HTR-8/SVneo (cell line): Measurements from ENCODE around the genes LRP2, SP5, GORASP2 and TLK1.

DNA sequence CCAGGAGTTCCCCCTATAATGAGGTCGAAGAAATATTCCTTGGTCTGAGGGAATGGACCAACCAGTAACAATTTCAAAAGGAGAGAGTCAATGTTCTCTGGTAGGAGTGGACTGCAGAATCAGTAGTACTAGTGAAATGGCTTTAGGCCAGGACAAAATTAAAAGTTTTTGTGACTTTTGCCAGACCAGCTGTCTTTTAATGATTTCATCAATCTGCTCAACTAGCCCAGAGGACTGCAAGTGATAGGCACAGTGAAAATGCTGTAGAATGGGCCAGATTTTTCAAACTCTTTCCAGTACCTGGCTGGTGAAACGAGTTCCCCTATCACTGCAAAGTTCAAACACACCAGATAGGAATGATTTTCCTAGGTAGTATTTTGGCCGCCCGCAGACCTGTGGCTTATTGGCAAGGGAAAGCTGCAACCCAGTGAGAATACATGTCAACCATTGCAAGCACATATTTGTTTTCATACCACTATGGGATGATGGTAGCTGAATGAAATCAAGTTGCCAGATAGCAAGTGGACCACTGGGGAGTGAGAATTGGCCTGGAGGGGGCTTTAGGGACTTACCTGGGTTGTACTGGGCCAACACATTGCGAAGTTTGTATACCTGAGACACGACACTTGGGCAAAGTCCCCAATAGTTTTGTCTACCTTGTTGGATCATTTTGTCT lies 45.6 kb downstream of the CERS6 start:
- RRBS, result no CpG with 5 or more reads among the region's 6 CpGs

DNA sequence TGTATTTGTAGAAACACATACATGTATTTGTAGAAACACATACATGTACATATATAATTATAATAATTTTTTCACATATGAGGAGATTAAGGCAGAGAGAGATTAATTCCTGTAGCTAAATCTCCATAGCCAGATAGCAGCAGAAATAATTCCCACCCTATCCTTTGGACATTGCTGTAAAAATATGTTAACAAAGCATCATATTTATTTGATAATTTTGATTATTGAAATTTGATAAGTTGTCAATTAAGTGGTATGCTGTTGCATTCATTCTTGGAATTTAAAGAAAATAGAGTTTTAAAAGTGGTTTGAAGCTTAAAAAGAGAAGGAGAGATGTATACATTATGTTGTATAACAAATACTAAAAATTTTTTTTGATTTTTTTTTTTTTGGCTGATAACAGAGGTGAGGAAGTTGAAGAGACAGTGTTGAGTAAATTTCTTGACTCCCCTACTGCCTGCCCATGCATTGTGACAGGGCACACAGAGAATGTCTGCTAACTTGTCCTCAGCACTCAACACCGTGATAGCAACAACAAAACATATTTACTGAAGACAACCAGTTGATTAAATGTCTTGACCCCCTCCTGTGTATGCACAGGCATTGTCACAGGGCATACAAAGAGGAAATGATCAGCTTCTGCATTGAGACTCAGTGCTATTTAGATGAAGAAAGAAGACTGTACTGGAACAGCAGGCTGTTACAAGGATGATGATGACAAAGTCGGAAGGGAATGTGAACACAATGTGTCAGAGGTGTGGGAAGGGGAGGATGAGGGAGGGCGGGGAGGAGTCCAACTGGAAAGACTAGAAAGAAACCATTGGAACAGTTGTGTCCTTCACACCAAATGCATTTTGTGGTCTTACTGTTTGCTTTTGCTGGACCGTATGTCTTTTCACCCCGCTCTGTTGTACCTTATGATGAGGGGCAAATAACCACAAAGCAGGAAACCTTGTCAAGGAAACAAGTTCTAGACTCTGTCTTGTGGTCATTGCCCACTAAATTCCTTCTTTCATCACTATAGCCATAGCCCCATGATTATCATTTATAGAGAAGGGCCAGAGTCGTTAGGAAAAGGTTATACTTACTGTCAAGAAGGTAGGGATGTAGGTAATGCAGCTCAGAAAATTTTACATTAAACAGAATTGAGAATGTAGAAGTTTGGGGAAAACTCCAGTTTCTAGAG lies 89.5 kb downstream of the CERS6 start:
- RRBS, result no CpG with 5 or more reads among the region's 6 CpGs

GRCh38 chr2:169072475-169072909 lies 3.1 kb downstream of the DHRS9 start:
- RRBS, result no CpG with 5 or more reads among the region's 3 CpGs

GRCh38 chr2:169362293-169363022 lies at the start of gene LRP2:
TSS of gene LRP2 (minus strand) at chr2:169362534.
- RRBS, result 9% methylated on average over 13 of the region's 66 CpGs

DNA sequence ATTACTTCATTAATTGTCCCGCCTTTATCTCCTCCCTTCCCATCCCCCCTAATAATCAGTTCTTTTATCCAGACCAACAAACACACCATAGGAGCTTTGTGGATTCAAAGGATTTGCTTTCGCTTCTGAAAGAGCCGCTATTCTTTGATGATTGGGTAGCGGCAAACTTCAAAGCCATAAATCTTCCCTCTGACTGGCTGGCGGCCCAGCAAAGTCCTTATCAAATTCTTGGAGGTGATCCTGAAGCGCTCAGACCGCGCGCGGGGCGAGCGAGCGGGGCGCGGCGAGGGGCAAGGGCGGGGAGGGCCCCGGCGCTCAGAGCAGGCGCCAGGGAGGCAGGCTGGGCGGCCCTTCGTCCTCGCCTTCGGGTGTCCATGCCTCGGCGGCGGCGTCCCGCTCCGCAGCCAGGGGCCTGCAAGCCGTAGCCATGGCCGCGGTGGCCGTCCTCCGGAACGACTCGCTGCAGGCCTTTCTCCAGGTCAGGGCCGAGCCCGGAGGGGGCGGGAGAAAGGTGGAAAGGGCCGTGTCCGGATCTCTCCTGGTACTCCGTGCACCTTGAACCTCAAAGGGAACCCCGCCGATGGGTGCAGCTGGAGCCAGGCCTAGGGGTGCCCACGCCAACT lies at the start of gene SP5:
Gene SP5, plus strand, starts transcription at position 252 of the 623 bp plus-strand sequence.
- RRBS, result 33% methylated on average over 10 of the region's 46 CpGs

DNA sequence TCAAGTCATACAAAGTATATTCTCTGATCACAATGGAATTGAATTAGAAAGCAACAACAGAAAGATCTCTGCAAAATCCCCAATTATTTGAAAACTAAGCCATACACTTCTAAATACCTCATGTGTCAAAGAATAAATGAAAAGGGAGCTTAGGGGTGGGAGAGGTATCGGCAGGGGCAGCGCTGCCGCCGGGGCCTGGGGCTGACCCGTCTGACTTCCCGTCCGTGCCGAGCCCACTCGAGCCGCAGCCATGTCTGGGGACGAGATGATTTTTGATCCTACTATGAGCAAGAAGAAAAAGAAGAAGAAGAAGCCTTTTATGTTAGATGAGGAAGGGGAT lies 18.7 kb upstream of the ERICH2 start:
- RRBS, result no CpG with 5 or more reads among the region's 11 CpGs

- RRBS, result under 1% methylated on average over 59 of the region's 96 CpGs
These were observed at the start of gene GORASP2 for GRCh38 chr2:170928720-170929676. TSS of gene GORASP2 (plus strand) at chr2:170929253.

DNA sequence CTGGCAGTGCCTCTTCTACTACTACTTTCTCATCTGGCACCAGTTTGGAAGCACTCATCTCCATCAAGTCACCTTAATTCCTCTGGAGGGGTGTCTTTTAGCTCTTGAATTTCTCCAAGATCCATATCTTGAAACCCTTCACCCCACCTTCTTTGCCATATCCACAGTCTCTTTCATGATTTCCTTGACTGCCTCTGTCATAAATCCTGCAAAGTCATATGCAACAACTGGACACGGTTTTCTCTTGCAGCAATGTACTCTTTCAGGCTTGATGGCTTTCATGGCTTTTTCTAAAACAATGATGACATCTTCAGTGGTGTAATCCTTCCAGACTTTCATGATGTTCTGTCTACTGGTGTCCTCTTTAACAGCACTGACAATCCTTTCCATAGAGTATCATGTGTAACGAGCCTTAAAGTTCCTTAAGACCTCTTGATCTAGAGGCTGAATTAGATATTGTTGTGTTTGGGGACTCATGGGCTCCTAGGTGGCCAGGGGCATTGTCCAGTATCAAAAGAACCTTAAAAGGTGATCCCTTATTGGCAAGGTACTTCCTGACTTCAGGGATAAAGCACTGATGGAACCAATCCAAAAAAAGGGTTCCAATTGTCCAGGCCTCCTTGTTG lies 71.9 kb downstream of the GORASP2 start:
- RRBS, result no CpG with 5 or more reads among the region's 2 CpGs

DNA sequence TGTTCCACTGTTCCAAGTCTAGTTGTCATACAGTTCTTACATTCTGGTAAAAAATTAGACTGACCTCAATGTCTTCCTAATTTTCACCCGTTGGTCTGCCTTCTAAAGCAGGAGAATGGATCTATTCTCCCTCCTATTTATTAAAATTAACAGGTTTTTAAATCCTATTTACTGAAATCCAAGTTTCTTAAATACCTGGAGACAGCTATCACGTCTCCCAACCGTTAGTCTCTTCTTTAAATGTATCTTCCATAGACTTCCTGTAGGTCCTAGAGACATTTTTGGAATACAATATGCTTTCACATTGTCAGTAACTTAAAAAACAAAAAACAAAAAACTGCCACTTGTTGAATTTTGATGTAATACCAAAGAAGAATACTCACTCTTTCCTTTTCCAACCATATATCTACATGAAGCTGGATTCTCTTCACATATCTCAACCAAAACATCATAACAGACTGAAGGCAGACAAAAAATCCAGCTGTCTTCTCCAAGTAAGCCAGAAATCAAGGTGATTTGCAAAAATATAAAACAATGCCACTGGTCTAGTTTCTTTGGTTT lies 4.8 kb downstream of the TLK1 start:
- RRBS, result no CpG with 5 or more reads among the region's 3 CpGs

DNA sequence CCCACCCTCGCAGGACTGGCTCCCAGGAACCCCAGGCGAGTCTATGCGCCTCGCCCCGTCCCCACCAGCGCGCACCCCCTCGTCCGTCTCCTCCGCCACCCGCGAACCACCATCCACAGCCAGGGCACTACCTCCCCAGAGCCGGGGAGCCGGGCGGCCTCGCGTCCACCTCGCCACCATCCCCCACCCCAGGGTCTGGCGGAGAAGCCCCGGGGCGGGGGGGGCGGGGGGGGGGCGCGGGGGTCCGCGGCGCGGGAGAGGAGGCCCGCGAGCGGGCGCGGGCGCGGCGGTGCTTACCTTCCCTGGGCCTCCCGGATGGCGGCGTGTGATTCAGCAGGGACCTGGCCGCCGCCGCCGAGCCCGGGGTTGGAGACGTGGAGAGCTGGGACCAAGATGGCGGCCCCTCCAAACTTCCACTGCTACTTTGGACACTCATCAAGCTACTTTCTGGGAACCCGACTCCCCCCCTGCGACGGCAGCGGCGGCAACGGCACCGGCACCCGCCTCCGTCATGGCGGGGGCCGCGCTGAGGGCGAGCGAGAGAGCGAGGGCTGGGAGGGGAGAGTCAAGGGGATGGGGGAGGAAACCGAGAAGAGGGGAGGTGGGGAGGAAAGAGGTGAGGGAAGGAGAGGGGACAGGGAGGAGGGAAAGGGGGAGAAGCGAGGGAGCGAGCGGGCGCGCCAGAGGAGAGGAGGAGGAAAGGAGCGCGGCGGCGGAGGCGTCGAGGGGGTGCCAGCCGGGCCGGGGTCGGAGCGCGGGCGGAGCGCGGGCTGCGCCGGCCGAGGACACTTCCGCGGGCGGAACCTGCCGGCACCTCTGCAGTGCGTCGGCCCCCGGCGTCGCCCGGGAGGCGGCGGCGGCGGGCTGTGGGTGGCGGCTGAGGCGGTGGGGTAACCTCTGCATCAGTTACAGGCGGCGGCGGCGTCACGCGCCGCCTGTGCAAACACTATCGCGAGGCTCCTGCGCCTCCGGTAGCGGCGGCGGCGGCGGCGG lies at the start of gene TLK1:
Gene TLK1, minus strand, starts transcription at position 901 of the 993 bp plus-strand sequence.
- RRBS, result 1% methylated on average over 30 of the region's 117 CpGs

GRCh38 chr2:171326082-171326571 lies 107.7 kb downstream of the METTL8 start:
- RRBS, result no CpG with 5 or more reads among the region's 3 CpGs

DNA sequence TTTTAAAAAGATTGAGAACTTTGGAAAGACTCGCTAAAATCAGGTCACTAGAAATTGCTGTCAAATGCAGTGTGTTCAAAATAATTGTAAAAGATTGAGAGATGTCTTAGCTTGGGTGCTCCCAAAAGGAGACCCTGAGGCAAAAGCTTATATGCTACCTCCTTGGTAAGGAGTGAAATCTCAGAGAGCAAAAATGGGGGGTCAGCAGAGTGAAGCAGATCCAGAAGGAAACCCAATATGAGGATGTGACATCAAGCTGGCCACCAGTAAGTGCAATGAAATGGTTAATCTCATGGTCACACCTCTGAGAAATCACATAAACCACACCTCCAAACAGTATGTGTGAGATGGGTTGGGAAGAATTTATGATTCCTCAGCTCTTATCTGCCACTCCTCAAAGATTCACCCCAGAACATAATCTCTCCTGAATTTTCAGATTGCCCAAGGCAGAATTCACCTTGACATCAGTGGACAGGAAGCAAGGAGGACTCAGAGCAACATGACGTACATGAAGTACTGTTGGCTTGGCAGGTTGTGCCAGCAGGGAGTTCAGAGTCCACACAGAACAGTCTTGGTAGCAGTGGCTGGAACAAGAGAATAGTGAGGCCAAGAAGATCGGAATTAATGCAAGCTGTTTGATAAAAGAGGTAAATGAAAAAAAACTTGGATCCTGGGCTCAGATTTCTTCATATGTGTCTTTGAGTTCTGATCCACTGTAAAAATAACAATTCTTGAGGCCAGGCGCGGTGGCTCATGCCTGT lies 31.8 kb upstream of the CYBRD1 start:
- RRBS, result no CpG with 5 or more reads among the region's 5 CpGs

GRCh38 chr2:171556643-171557038 lies 34.4 kb downstream of the CYBRD1 start:
- RRBS, result no CpG with 5 or more reads among the region's 1 CpG

GRCh38 chr2:171687596-171688597 lies 628 bp downstream of the DYNC1I2 start:
- RRBS, result 2% methylated on average over 9 of the region's 49 CpGs

GRCh38 chr2:171771833-171772443 lies 84.7 kb downstream of the DYNC1I2 start:
- RRBS, result no CpG with 5 or more reads among the region's 5 CpGs

DNA sequence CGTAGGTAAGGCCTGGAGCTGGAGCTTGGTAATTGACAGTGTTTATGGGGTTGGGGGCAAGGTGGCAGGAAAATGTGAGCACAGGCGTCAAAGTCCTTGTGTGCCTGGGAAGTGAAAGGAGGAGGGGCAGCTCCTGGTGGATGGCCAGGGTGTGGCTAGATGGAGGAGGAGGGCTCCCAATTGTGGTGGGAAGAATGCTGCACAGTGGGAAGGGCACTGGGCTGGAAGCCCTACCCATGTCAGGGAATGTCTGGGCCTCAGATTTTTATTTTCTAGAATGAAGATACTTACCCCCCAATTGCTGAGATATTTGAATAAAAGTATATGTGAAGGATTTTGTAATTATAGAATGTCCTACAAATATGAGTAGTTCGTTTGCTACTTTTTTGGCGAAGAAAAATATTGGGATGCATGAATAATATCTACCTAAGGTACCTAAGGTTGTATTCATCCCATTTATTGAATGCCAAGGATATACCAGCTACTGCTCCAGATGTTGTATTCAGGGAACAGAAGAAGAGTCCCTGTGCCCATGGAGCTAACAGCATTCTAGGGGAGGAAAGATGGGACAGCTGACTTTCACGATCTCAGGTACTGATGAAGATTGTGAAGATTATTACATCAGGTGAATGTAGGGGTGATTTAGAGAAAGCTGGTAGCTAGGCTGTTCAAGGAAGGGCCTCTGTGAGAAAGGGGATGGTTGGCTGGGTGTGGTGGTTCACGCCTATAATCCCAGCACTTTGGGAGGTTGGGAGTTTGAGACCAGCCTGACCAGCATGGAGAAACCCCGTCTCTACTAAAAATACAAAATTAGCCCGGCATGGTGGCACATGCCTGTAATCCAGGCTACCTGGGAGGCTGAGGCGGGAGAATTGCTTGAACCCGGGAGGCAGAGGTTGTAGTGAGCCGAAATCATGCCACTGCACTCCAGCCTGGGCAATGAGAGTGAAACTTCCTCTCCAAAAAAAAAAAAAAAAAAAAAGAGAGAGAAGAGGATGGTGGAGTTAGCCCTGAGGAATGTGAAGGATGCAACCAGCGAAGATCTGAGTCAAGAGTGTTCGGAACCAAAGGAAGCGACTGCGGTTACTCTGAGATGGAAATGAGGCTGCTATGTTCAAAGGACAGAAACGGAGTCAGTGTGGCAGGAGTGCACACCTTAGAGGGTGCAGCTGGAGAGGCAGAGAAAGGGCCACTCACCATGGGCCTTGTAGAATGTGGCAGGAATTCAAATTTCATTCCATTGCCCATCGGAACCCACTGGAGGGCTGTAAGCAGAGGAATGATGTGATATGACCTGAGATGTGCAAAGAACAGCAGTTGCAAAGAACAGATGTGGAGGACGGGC lies 22.0 kb downstream of the ITGA6 start:
- RRBS, result no CpG with 5 or more reads among the region's 18 CpGs

DNA sequence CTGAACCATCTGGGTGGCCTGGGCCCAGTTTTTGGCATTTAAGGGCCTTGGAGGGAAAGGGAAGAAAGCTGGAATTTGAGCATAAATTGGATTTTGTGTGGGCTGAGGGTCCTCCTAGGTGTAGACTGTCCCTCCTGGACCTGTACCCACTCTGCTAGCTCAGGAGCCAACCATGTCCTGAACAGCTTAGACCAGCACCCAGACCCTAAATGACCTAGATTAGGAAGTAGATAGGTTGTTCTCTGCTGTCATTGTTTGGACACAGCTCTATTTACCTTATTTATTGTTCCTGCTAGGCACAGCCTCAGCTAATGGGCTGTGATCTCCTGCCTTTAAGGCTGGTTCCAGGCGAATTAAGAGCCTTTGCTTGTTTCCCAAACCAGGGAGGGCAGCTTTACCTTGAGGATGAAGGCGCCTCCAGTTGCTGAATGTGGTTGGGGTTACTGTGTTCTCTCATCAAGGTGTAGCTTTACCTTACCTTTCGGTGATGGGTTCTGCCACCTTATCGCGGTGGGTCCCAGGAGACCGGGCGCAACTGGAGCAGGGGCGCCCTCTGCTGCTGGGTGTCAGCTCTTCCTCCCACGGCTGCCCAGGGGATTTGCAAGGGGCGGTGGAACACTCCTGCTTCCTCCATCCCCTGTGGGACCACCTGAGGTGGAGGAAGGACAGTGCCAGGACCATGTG lies 34.4 kb downstream of the ITGA6 start:
- RRBS, result no CpG with 5 or more reads among the region's 10 CpGs

DNA sequence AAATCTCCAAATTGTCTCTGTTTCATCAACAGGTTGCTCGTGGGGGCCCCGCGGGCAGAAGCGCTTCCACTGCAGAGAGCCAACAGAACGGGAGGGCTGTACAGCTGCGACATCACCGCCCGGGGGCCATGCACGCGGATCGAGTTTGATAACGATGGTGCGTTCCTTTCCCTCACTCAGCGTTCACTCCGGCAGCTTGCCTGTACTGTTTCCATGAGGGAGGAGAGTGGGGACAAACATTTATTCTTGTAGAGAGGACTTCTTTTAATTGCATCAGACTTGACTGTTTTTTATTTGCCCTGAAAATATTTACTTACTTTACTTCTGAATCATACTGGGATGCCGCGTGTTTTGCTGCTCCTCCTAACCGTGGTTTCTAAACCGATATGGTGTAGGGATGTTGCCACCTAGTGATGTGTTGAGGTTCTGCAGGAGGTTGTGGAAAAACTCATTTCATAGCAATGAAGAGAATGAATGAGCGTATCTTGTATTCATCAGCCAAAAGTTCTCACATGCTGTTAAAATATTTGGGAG lies 38.2 kb downstream of the ITGA6 start:
- RRBS, result 95% methylated on average over 8 of the region's 20 CpGs

- RRBS, result no CpG with 5 or more reads among the region's 5 CpGs
These were observed 57.3 kb downstream of the ITGA6 start for GRCh38 chr2:172484483-172485342.